Foreskin fibroblast (primary cell): ENCODE results near the genes CDKN2AIP and ING2.

DNA sequence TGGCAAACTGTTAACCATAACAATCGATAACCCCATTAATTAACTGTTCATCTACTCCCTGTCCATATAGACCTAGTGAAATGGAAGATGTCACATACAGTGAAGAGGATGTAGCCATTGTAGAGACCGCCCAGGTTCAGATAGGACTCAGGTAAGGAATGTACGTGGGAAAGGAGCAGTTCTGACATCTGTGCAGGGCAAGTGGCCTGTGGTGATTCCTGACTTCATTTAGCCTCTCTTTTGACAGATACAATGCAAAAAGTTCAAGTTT is 54.5 kb downstream of the CLDN22 start:
- RRBS = no CpG with 5 or more reads among the region's 3 CpGs

- RRBS = 2% methylated on average over 42 of the region's 99 CpGs
These were observed at the start of gene CDKN2AIP for GRCh38 chr4:183444474-183445503. CDKN2AIP (plus strand) TSS chr4:183444636.

DNA sequence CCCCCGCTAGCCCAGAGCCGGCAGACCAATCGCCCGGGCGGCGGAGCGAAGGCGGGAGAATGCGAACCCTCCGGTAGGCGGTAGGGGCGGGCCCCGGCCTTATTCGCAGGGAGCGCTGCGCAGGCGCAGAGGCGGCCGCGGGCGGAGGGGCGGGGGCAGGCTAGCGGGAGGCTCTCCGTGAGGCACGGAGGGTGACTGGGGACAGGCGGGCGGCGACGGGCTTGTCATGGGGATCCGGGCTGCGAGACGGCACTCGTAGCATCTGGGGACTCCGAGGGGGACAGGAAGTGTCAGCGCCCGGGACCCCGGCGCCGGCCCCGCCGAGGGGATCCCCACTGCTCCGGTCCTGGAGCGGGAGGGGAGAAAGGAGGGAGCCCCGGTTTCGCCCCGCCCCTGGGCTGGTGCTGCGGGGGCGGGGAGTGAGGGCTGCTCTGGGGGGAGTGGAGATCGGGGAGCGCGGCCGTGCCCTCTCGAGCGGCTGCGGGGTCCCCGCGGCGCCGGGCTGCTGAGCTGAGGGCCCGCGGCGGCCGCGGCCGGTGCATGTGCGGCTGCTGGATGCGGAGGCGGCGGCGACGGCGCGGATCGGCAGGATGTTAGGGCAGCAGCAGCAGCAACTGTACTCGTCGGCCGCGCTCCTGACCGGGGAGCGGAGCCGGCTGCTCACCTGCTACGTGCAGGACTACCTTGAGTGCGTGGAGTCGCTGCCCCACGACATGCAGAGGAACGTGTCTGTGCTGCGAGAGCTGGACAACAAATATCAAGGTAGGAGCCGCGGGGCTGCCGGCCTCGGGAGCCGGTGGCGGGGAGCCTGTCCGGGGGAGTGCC is at the start of gene ING2:
Gene ING2 (plus strand): TSS at position 453 of the 825 bp plus-strand sequence.
- RRBS = 4% methylated on average over 34 of the region's 94 CpGs

GRCh38 chr4:183571163-183571957 is 66.5 kb downstream of the ING2 start:
- RRBS = 61% methylated on average over 4 of the region's 14 CpGs

- RRBS = no CpG with 5 or more reads among the region's 12 CpGs
These were observed 23.7 kb downstream of the RWDD4 start for GRCh38 chr4:183635193-183635812.

GRCh38 chr4:183876034-183876929 is 28.8 kb upstream of the STOX2 start:
- RRBS = no CpG with 5 or more reads among the region's 21 CpGs

DNA sequence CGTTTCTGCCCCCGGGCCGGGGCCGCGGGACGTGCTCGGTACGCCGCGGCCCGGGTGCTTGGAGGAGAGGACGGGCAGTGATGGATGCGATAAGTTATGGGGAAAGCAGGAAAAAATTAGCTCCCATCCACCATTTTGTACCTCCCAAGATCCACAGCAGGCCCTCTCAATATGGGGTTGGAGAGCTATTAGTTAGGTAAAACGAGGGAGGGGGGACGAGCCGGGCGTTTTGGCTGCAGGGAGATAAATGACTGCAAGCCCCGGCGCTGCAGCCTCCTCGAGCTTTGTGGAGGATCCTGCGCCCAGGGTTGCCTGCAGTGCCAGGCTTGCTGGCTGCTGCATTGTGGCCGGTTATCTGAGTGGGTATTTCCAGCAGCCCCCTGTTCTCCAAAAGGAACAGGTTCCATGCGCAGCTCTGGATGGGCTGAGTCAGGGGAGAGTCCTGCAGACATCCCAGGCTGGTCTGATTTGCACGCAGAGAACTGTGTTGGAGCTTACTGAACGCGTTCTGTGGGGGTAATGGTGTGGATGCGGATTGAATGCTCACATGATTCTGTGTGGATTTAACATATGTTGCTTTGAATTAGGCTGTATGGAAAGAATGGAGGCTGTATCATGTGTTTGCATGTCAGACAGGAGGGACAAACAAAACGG is 2.0 kb downstream of the STOX2 start:
- RRBS = 6% methylated on average over 4 of the region's 28 CpGs

- RRBS = no CpG with 5 or more reads among the region's 22 CpGs
These were observed 134.8 kb downstream of the STOX2 start for GRCh38 chr4:184039802-184040398.

DNA sequence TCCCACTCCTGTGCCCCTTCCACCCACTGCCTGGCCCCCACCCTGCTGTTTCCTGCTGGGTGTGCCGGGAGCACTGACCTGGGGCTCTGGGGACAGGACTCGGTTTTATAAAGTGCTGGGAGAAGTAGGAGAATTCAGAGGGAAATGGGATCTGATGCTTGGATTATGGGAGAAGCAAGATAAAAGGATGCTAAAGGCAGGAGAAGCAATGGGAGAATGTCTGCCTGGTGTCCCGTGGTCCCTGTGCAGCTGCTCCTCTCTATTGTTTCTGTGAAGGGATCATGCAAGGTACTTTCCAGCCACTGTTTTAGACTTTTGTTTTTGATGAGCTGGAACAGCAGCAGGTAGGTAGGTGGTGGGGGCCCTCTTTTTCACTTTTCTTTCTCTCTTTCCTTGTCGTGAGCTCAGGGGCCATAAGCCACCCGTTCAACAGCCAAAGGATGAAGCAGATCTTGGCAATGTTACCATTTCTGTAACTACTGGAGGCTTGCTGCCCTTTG is 63.6 kb upstream of the ENPP6 start:
- RRBS = no CpG with 5 or more reads among the region's 5 CpGs

DNA sequence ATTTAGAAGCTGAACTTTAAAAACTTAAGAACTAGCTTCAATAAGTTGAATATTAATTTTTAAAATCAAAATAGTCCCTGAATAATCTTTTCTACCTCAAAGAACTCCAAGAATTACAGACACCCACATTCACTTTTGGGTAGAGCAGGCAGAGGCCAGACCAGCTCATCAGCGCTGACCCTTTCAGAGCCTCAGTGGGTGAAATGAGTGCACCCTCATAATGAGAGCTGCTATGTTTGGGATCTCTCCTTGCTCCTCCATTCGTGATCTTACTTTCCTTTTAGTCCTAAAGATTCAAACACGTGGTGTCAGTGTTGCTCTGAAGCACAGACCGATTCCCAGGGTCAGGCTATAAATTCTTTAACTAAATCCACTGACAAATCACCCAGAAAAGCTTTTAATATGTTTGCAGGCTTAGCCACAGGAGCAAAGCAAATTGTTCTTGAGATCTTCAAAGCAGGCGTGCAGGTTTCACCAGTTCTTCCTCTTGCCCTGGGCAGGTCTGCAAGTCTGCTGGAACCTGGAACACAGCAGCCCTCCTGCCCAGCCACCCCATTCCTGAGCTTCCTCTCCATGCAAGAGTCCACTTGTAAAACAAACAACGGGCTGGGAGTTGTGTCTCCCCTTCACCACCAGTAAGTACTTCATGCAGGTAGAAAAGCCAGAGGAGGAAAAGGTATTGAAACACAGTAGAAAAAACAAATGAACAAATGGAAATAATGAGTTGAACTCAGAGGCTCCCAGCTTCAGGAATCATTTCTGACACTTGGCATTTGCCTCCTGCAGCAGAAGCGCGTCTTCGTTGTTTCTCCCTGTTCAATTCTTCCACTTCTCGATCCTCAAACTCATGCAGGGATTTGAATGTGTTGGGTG is 70.1 kb upstream of the ENPP6 start:
- RRBS = no CpG with 5 or more reads among the region's 10 CpGs

DNA sequence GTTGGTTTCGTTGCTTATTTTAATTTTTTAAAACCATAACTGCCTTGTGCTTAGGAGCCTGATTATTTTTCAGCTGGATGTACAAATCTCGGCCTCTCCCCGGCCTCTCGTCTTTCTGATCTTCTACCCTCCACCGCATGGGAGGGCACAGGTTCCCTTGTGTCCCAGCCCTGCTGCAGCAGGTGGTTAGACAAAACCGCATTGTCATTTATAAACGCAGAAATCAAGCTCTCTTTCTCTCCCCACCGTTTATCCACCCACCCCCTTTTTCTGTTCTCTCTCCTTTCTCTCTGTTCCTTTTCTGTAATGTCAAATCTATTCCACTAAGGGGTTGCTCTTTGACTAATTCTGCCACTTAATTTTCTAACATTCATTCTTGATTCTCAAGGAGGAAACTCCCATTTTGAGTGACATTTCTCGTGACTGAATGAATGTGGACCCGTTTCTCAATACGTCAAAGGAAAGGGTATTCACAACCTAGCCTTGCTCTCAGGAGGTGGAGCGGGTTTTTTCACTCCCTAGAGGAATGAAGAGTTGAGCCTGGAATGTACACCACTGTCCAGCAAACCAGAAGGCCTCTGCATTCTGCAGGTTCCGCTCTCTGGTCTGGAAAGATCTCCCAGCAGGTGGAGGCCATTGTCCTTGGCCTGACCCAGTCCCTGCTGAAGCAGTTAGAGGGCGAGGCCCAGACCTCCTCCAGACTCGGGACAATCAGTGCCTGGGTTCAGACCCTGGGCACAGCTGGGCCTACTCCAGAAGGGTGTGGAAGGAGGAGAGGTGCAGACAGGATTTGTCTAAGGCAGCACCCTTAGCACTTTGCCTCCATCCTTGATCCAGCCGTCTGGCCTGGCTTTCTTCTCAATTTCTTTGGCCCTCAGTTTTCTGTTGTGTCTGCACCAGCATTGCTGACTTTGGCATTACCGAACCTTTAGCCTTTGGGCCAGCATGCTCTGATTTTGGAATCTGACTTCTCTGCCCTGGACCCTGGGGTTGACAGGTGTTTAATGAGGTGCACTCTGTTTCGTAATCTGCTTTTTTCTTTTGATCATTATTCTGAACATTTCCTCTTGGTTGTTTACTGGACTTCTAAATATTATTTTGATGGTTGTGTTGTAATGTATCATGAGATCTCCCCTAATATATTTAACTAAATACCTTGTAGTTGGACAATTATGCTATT is 71.1 kb upstream of the ENPP6 start:
- RRBS = no CpG with 5 or more reads among the region's 18 CpGs

DNA sequence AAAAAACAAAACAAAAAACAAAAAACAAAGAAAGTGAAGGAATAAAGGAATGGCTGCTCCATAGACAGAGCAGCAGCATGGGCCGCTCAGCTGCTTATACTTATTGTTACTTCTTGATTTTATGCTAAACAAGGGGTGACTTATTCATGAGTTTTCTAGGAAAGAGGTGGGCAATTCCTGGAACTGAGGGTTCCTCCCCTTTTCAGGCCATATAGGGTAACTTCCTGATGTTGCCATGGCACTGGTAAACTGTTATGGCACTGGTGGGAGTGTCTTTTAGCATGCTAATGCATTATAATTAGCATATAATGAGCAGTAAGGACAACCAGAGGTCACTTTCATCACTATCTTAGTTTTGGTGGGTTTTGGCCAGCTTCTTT is 121.7 kb upstream of the ENPP6 start:
- RRBS = no CpG with 5 or more reads among the region's 1 CpG

DNA sequence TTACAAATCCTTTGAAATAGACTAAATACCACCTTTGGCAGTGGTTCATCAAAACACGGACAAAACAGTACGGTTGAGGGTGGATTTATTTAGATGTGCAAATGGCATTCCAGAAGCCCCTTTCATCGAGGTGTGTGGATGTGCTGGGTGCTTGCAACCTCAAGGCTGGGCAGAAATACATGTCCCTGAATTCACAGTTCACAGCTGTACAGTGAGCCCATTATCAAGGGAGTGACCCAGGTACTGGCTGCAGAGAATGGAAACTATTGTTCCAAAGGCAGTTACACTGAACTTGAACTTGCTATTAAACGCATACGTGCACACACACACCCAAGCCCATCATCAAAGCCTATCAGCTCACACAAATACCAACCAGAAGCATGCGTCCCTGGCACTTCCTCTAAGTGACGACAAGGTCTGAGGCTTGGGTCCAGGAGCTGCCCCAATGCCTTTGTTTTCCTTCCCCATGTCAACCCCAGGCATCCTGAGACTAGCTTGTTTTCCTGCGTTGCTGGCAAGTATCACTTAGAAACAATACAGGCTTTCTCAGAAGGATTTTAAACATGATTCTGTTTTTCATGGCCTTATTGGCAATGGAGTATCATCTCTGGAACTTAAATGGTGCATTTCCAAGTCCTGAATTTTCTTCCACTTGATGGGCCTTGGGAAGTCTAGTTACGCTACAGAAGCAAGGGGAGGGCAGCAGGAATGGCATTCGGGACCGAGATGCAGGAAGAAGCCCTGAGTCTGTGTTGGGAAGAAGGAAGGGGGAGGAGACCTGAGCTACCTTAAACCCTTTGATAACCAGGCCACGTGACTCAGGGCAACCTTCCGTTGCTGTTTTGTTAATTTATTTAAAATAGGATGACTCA is 88.5 kb downstream of the IRF2 start:
- RRBS = no CpG with 5 or more reads among the region's 13 CpGs

GRCh38 chr4:184396196-184396705 is 78.1 kb downstream of the IRF2 start:
- RRBS = 100% methylated on average over 1 of the region's 17 CpGs

GRCh38 chr4:184431692-184431936 is 42.7 kb downstream of the IRF2 start:
- RRBS = no CpG with 5 or more reads among the region's 5 CpGs

GRCh38 chr4:184447712-184448245 is 26.6 kb downstream of the IRF2 start:
- RRBS = no CpG with 5 or more reads among the region's 11 CpGs

- RRBS = no CpG with 5 or more reads among the region's 22 CpGs
These were observed 25.4 kb downstream of the IRF2 start for GRCh38 chr4:184448647-184449608.

DNA sequence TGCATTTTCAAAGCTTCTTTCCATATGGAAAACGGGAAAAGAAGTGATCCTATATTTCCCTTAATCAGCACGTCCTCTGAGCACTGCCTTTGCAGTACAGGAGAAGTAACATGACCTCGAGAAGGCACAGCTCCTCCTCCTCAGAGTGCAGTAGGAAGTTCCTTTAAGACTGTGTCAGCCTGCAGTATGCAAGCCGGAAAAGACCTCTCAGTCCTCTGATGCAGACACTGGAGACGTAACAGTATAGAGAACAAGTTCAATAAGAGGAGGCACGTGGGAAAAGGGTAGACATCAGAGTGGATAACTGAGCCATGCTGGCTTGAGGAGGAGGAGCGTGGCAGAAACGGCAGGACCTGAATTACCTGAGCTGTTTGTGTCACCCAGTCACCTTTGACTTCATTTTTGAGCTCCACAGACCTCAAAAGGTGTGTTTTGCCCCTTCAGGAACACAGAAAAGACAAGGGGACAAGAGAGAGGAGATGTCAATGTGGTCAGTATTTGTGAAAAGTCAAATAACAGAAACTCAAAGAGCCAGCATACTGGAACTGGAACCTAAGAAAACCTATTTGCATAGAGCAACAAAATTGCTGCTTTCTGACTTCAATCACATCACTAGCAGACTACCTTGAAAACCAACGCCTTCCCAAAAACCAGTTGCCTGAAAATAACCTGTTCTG is 20.8 kb downstream of the IRF2 start:
- RRBS = no CpG with 5 or more reads among the region's 9 CpGs

- RRBS = no CpG with 5 or more reads among the region's 4 CpGs
These were observed 2.5 kb downstream of the IRF2 start for GRCh38 chr4:184471915-184472254.

- RRBS = no CpG with 5 or more reads among the region's 32 CpGs
These were observed 62.8 kb upstream of the IRF2 start for GRCh38 chr4:184536739-184537958.